Bronchial lymph node (tissue), 1 donor: ENCODE data around the genes CRACR2A, DYRK4 and GALNT8.

GRCh38 chr12:3244254-3244753, 167.1 kb downstream of the TSPAN9 start:
- PRO-cap, result no peak

GRCh38 chr12:3310963-3311460, 180.0 kb upstream of the PRMT8 start:
- PRO-cap, result no peak

DNA sequence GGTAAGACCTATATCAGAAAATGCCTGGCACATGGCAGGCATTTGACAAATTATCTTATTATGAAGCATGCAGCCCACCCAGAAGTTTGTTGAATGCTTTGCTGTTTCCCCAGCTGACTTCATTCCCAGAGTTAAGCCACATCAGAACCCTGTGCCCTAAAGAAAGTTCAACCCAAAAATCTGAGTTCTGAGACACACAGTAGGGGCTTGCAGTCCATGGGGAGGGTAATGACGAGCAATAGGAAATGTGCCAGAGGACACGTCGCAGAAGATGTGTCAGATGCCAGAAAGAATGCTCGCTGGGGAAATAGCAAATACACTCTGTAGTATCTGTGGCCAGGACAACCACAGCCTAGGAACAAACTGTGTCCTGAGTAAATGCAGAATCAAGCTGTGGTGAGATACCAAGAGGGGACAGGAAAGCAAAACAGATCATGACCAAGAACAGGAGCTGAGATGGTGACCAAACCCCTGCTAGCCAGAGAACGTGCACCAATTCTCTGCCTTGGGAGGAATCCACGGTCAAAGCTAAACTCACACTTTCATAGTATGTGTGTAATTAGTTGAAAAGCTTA, 9.2 kb downstream of the CRACR2A start:
- PRO-cap, result no peak

DNA sequence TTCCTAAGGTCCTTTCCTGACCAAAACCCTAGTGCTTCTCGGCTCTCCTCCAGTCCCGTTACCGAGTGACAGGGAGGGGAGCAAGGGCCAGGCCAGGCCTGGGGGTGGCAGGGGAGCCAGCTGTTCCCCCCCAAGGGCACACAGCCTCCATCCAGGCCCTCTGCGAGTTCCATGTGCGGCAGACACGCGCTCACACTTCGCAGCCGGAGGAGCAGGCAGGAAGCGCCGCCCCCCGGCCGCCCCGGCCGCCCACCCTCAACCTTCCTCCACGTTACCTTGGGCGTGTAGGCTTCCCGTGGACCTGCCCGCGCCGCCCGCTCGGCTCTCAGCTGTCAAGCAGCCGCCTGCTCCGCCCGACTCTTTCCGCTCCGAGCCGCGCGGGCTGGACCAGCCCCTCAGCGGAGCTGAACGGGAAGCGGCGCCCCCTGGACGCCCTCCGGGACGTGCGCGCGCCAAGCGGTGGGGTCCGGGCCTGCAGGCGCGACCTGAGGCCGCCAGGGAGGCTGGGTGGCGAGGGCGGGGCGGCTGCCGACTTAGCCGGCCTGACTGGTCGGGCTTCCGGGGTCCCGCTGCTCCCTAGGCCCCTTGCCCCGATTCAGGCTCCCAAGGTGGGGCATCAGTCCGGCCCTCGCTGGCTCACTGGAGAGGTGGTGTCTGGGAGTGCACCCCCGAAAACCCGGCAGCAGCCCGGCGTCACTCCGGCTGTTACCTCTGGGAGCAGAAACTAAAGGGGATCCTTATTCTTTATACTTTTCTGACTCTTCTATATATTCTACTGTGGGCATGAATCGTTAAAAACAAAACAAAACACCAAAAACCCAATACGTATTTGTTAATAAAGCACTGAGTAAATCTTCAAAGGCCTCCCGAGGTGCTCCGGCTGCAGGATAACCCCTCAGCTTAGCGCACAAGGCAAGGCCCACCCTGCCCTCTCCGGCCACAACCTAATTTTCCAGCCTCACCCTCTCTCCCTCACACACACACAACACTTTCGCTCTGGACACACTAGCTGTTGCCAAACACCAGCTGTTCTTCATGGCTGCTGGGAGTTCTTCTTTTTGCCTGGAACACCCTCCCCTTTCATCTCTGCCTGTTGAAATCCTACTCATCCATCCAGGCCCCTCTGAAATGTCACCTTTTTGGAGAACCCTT, at the start of gene CRACR2A:
Gene CRACR2A, minus strand, starts transcription at position 370 of the 1,152 bp plus-strand sequence.
- PRO-cap, result bidirectional peak, plus-strand start at position 494 of the sequence, minus-strand start at position 361 of the sequence

DNA sequence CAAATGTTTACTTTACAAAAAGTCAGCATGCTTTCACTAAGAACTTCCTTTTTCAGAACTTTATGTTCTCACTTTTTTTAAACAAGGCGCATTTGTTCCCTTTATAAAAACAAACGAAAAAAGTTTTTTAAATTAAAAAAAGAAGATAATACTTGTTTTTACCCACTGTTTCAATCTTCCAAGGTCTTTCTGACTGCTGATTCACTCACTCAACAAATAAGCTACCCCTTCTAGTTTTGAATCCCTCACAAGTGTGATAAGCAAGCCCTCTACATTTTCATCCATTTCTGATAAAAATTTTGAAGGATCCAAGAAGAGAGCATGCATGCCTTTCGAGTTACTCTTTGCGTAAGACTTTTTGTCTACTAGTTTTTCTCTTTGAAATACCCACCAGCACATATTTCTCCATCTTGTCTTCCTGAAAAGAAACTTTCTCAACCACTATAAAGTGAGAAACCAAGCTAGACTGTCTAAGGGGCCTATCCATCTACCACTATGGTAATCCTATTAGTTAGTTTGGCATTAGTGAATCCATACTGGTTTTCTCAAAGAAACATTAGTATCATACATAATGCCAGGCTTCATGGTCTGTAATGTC, 57.0 kb downstream of the PARP11 start:
- PRO-cap, result no peak

DNA sequence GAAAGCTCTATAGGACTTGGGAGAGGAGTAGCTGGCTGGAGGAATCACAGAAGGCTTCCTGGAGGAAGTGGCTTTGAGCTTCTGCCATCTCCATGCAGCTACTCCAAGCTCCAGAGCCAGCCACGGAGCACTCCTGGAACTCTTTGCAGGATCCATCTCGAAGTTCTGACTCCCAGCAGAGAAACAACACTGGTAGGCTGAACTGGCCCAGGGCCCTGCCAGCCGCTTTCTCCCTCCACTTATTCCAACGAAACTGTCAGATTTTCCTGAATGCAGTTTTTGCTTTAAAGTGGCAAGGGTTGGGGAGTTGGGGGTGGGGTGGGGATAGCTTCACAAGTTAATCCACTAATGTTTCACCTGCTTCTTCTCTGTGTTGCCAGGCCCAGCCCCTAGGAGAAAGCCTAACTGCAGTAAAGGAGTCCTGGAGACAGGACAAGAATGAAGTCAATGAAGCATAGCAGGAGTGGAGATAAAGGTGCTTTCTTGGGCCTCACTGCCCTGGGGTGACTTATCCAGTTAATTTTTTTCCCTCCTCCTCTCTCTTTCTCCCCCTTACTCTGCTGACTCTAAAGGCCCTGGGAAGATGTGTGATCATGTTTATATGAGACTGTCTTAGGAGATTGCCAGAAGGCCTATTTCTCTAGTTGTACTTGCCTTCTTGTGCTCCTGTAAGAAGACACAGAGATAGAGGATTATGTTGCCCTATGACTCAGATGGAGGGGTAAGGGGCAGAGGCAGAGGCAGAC, 140.3 kb upstream of the PARP11 start:
- PRO-cap, result no peak

DNA sequence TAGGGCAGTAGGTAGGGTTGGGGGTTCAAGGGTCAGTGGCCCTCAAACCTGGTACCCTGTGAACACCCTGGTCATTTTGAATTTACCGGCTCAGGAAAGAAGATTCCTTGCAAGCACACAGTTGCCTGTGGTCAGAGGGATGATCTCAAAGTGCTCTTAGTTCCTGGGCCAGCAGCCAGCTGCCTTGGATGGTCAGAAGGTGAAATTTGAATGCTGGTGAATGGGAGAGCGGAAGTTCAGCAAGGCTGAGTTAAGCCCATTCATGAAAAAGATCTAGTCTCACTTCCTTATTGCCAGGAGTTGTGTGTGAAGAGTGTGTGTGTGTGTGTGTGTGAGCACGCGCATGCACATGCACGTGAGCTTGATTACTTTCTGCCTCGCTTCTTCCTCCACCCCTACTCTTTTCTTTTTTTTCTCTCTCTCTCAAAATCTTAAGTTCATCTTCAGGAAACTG, 155.5 kb upstream of the CCND2 start:
- PRO-cap, result no peak

DNA sequence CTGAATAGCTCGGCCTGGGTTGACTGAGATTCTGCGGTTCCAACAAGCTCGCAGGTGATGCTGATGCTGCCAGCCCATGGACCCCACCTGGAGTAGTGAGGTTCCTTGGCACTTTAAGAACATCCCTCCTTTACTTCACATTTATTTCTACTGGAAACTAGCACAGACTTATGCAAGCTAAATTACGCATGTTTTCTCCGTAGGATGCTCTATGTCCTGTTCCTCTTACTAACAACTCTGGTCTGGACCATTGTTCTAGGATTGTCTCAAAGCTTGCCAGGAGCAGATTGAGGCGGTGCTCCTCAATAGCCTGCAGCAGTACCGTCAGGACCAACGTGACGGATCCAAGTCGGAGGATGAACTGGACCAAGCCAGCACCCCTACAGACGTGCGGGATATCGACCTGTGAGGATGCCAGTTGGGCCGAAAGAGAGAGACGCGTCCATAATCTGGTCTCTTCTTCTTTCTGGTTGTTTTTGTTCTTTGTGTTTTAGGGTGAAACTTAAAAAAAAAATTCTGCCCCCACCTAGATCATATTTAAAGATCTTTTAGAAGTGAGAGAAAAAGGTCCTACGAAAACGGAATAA, 21.3 kb upstream of the TIGAR start:
- PRO-cap, result no peak

DNA sequence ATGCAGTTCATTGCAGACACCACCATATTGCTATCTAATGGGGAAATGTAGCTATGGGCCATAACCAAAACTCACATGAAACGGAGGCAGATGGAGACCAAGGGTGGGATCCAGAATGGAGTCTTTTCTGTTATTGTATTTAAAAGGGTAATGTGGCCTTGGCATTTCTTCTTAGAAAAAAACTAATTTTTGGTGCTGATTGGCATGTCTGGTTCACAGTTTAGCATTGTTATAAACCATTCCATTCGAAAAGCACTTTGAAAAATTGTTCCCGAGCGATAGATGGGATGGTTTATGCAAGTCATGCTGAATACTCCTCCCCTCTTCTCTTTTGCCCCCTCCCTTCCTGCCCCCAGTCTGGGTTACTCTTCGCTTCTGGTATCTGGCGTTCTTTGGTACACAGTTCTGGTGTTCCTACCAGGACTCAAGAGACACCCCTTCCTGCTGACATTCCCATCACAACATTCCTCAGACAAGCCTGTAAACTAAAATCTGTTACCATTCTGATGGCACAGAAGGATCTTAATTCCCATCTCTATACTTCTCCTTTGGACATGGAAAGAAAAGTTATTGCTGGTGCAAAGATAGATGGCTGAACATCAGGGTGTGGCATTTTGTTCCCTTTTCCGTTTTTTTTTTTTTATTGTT, 20.2 kb upstream of the TIGAR start:
- PRO-cap, result no peak

- PRO-cap, result no peak
These were observed 5.3 kb upstream of the DYRK4 start for GRCh38 chr12:4556708-4557011.

DNA sequence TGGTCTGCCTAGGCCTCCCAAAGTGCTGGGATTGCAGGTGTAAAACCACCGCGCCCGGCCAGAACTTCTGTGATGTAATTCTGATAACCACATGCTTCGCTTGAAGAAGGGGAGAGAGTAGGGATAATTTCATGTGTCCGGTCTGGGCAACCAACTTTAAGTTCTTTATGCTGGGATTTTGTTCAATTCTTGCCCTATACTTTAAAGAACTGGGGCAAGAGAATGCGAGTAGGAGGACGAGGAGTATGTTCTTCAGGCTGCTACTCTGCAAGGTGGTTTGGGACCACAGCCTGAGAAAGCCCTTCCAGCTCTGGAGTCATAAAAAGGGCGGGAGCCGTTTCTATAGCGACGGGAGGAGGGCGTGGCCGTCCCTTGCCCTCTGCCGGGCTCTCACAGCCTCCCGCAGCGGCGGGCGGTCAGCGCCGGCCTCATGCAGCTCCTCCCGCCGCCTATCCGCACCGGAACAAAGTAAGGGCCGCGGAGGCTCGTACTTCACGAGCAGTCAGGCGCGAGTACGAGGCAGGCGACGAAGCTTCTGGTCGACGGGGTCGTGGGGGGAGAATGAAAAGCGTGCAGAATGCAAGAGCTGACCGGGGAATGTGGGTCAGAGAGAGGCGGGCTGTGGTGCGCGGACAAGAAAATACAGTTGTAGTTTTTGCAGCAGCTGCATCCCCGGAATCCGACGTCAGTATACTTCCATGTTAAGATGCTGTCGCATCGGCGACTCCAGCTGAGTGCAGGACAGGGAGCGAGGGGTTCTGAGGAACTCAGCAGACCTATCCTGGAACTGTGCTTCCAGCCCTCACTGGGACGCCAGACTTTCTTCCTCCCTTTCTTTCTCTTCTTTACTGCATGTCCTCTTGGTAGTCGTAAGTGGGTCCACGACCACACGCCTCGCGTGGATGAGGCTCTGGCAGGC, at the start of gene DYRK4:
Gene DYRK4, plus strand, starts transcription at position 393 of the 919 bp plus-strand sequence.
- PRO-cap, result bidirectional peak, plus-strand start at position 501 of the sequence, minus-strand start at position 267 of the sequence

DNA sequence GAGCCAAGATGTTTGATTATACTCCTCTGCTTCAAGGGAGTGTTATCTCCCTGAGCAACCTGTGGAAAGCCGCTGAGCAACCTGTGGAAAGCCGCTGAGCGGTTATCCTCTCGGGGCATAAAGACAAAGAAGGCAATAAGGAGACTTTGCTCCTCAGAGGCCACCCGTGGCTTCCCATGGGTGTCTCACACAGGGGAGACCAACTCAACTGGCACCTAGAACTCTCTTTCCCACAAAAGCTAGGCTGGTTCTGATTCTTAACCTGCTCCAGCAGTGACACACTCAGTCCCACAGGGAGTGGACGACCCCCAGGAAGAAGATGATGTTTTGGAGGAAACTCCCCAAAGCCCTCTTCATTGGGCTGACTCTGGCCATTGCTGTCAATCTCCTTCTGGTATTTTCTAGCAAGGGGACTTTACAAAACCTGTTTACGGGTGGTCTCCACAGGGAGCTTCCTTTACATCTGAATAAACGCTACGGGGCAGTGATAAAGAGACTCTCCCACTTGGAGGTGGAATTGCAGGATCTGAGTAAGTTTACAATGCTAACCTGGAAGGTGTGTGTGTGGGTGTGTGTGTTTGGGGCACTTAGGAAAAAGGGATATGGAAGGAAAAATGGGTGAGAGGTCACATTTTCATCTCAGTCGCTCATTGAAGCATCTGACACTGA, at the start of gene GALNT8:
Gene GALNT8, plus strand, starts transcription at position 42 of the 669 bp plus-strand sequence.
- PRO-cap, result no peak

GRCh38 chr12:5333039-5333451, 98.9 kb upstream of the NTF3 start:
- PRO-cap, result no peak

DNA sequence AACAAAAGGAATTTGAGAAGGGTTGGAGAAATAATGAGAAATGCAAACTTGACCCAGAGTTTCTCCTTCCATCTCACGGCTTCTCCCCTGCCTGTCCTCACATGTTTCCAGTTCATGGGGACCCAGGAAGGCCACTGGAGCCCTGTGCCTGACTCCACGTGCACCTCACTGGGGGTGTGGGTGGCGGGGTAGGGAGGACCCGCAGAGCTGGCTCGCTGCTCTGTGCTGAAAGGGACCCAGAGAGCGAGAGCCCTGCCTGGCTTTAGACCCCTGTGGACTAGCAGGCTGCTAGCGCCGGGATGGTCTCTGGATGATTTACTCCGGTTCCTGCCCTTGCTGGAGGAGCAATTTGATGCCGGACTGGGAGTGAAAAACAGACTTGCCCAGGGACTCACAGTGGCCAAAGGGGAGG, 49.0 kb downstream of the NTF3 start:
- PRO-cap, result no peak

DNA sequence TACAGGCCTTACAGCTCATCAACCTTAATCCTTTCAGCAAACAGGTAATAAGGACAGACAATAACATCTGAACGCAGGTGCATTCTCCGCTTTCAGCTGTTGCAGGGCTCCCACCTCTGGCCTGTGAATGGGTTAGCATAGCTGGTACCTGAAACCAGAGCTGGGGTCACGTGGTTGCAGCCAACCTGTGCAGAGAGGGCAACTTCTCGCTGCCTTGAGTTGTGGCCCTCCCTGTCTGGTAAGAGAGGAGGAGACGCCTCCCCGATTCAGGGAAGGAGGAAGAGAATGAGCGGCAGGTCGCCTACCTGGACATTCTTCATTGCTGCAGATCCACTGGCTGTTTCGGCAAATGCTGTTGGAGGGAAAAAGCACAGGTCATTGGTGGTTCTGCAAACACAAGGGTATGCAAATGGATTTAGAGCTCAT, 53.5 kb downstream of the VWF start:
- PRO-cap, result no peak

DNA sequence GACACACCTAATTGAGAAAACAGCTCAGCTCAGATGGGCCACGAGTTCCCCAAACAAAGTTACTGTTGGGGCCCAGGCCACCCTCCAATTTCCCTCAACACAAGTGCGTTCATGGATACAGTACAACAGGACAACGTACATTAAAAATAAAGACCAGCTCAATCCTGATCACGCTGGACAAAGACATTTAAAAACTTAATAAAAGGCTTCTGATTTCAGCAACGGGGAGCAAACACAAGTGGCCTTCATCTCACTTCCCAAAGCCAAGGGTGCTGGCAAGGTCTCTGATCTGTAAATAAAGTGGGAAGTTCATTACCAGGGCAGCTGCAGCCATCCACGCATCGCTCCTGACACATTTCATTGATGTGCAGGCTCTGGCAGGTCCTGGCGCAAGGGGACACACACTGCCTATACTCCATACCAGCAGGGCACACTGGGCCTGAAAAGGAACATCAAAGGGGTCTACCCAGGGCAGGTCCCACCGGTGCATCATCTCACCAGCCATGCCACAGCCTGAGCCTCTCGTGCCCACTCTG, 51.1 kb downstream of the VWF start:
- PRO-cap, result no peak

DNA sequence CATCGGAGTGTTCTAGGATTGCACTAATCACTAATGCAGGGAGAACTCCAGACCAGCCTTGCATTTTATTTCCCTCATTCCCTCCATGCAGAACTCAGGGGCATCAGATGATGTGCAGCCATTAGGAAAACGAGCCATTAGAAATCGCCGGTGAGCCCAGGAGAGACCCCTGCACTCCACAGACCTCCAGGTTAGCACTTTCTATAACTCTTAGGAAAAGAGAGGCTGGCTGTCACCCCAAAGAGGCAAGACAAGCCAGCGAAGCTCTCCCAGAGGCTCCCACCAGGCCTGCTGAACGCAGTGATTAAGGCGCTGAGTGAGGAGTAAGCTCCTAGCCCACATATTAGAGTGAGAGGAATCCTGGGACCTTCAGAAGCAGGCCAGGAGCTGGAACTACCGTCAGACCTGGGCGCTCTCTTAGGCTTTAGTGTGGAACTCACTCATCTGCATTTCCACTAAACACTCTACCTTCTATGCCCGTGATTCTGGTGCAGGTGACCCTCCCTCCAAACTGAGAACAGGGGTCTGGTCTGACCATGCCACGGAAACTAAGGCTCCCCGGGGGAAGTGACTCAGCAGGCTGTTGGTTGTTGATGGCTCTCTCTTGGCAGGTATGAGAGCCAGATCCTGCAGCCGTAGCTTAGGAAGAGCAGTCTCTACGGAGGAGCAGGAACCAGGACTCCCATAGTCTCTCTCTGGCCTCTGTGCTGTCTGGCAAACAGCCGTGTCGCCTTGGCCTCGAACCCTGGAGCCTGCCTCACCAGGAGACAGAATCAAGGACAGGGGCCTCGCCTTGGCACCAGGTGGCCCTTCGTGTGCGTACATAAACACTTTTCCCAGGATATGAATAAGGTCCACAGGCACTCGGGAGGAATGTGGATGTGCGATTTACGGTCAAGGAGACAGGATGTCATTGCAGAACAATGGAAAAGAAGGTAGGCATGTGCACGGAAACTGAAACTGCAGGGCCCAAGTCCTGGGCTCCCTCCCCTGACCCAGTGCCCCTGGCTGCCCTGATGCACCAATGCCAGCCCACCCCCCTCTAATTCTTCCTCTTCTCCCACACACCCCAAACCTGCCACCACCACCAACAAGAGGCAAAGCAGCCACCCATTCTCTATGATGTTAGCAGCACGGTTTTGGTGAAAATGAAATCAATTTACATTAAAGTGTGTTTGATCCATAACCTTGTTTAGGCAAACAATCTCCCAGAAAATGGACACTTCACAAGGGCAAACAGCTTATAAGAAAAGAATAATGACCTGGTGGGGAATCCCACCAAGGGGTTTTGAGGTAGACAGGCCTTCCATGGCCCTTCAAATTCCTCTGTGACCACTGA, 8.0 kb downstream of the VWF start:
- PRO-cap, result no peak

GRCh38 chr12:6140892-6141455, 16.5 kb upstream of the VWF start:
- PRO-cap, result bidirectional peak, plus-strand start at chr12:6141263, minus-strand start at chr12:6141183

GRCh38 chr12:6190159-6190632, 10.0 kb upstream of the CD9 start:
- PRO-cap, result no peak

GRCh38 chr12:6224404-6225287, 24.4 kb downstream of the CD9 start:
- PRO-cap, result no peak